ENCODE measurements around the gene SLC34A2.

DNA sequence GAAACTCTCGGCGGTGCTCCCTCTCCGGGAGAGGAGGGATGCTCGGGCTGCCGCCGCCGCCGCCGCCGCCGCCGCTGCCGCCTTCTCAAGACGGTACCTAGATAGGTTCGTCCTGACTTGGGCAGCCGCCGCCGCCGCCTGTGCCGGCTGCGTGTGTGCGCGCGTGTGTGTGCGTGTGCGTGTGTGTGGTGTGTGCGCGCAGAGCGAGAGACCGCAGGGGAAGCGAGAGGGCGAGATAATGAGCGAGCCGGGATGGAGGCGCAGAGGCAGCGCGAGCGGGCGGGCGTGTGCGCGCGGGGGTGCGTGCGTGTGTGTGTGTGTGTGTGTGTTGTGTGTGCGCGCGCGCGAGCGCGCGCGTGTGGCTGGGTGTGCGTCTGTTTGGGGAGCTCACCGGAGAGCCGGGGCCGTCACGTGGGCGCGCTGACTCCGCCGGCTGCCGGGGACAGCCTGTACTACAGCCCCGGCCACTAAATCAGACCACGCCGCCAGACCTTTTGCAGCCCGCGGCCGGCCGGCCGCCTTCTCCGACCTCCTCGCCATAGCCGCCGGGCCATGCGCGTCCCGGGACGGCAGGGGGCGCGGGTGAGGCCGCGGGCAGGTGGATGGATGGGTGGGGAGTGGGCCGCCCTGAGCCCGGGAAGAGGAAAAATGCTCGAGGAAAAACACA lies 111.6 kb downstream of the DHX15 start:
- RRBS = 2% methylated on average over 12 of the region's 87 CpGs

GRCh38 chr4:24843981-24844548 lies 48.7 kb downstream of the SOD3 start:
- RRBS = no CpG with 5 or more reads among the region's 7 CpGs

GRCh38 chr4:25213179-25213770 lies 20.6 kb upstream of the PI4K2B start:
- RRBS = no CpG with 5 or more reads among the region's 1 CpG

GRCh38 chr4:25254888-25255514 lies 21.2 kb downstream of the PI4K2B start:
- RRBS = no CpG with 5 or more reads among the region's 4 CpGs

GRCh38 chr4:25331498-25331789 lies 18.9 kb downstream of the ZCCHC4 start:
- RRBS = no CpG with 5 or more reads among the region's 3 CpGs

DNA sequence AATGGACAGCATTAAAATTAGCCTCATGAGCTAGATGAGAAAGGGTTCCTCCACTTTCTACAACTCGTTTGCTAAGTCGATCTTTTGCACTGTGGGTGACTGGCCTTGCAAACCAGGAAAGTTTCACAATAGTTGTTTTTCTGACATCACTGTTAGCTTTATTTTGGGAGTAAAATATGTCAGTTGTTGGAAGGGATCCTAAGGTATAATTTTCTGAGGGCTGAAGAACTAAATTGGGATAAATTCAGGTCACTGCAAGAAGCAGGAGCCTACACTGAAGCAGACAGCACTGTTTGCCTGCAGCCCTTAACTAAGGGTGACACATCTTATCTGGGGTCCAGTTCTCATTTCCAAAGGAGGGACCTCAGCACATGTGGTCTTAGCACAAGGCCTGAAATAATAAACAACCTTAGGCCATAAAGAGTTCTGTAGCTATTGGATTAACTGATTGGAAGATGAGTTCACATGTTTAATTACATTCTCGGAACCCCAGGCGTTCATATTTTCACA lies 29.2 kb downstream of the ANAPC4 start:
- RRBS = no CpG with 5 or more reads among the region's 4 CpGs

- RRBS = no CpG with 5 or more reads among the region's 3 CpGs
Observed at GRCh38 chr4:25440397-25440677, 63.3 kb downstream of the ANAPC4 start.

- RRBS = no CpG with 5 or more reads among the region's 7 CpGs
Observed at GRCh38 chr4:25652042-25652713, 3.5 kb upstream of the SLC34A2 start.

DNA sequence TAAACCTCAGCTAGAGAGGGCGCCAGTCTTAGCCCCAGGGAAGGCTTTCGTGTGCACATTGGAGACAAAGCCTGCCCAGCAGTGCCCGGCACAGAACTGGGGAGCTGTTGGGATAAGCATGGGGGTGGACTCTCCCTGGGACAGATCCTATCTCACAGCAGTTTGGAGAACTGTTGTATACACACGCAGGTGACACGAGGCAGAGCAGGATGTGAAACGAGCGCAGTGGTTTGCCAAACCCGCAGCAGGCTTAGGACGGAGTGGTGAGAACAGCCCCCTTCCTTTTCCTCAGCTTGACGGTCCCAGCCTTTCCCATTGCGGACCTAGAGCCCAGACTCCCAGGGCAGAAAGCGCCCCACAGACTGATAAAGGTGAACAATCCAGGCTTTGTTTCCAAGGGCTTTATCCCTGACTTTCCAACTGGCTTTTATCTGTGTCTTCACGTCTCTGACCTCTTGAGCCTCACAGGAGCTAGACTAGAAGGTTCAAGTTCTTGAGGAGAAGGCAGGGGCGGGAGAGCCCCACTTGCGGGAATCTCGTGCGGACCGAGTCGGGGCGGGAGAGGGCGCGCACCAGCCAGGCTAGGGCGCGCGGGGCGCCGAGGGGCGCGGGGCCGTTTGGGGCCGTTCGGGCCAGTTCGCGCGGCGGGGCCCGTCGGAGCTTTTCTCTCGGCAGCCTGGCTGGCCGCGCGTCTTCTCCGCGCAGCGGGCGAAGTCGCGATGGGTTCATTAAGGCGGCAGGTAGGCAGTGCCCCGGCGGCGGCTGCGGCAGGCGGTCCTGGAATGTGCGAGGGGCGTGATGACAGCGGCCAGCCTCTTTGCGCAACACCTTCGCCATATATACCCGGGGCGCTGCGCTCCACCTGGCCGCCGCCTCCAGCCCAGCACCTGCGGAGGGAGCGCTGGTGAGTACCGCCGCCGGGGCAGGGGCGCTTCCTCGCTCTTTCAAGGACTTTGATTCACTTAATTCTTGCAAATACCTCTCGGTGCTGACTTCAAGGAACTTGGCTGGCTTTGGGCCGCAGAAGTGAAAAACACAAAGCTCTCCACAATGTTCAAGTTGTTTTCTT lies at the start of gene SLC34A2:
Gene SLC34A2, plus strand, starts transcription at position 865 of the 1,069 bp plus-strand sequence.
- RRBS = 7% methylated on average over 18 of the region's 73 CpGs

GRCh38 chr4:25912915-25913929 lies 798 bp upstream of the SMIM20 start:
- RRBS = no CpG with 5 or more reads among the region's 33 CpGs

- RRBS = no CpG with 5 or more reads among the region's 7 CpGs
Observed at GRCh38 chr4:25984190-25984550, 70.2 kb downstream of the SMIM20 start.

DNA sequence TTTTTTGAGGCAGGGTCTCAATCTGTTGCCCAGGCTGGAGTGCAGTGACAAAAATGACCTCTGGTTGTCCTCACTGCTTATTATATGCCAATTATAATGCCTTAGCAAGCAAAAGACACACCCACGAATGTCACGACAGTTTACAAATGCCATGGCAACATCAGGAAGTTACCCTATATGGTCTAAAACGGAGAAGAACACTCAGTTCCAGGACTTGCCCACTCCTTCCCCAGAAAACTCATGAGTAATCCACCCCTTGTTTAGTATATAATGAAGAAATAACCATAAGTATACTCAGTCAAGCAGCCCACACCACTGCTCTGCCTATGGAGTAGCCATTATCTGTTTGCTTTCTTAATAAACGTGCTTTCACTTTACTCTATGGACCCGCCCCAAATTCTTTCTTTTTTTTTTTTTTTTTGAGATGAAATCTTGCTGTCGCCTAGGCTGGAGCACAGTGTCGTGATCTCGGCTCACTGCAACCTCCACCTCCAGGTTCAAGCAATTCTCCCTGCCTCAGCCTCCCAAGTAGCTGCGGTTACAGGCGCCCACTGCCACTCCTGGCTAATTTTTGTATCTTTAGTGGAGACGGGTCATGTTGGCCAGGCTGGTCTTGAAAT lies 106.2 kb downstream of the SMIM20 start:
- RRBS = no CpG with 5 or more reads among the region's 11 CpGs

DNA sequence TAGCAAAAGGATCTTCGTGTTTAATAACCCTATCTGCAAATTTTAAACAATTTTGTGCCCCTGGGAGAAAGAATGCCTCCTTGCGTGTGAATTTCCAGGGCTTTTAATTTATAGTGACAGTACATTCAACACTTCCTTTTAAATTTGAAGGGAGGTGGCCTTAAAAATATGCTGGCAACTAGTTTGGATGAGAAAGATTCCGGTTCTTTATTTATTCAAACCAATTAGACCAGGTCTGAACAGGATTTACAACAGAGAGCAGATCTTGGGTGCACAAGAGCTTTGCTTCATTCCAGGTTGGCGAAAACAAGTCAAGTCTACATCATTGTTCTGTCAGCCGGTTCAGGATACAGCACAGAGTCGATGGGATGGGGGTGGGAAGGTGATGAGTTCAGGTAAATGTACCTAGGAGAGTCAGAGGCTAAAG lies 1.0 kb upstream of the STIM2 start:
- RRBS = no CpG with 5 or more reads among the region's 6 CpGs

- RRBS = no CpG with 5 or more reads among the region's 4 CpGs
Observed at GRCh38 chr4:26863500-26863833, 2.8 kb downstream of the STIM2 start.

DNA sequence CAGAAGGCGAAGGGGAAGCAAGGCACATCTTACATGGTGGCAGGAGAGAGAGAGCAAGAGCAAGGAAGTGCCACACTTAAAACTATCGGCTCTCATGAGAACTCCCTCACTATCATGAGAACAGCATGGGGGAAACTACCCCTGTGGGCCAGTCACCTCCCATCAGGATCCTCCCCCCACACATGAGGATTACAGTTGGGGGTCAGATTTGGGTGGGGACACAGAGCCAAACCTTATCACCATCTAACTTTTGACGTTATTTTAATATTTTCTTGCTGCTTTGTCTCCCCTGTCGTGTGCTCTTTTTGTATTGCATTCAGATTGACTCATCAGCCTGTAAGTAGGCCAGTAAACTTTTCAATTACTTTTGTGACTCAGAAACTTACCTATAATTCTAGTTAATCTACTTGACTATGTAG lies 18.1 kb downstream of the STIM2 start:
- RRBS = no CpG with 5 or more reads among the region's 4 CpGs

GRCh38 chr4:27248521-27248961 lies 387.9 kb downstream of the STIM2 start:
- RRBS = no CpG with 5 or more reads among the region's 3 CpGs

DNA sequence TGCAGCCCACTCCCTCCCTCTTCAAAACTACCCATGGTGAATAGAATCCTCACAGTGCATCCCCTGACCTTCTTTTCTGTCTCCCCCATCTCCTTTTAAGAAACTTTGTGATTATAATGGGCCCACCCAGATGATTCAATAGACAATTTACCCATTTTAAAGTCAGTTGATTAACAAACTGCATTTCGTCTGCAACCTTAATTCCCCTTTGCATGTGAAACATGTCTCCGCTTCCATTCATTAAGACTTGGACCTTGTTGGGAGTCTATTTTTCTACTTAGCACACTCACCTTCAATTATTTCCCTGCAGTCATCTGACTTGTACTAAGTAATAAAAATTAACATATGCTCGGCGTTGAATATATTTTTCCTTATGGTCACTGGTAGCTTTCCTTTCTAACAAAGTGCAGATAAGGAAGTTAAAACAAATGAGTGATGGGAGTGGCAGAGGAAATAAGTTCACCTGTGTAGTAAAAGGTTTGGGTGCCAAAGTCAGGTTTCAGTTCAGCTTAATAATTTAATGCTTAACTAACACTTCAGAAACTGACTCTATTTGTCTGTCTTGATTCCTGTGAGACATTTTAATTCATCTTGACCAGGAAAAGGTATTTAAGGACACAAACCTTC lies 184.3 kb downstream of the PCDH7 start:
- RRBS = no CpG with 5 or more reads among the region's 4 CpGs

- RRBS = no CpG with 5 or more reads among the region's 31 CpGs
Observed at GRCh38 chr4:31995875-31996582, 1275.9 kb downstream of the PCDH7 start.

DNA sequence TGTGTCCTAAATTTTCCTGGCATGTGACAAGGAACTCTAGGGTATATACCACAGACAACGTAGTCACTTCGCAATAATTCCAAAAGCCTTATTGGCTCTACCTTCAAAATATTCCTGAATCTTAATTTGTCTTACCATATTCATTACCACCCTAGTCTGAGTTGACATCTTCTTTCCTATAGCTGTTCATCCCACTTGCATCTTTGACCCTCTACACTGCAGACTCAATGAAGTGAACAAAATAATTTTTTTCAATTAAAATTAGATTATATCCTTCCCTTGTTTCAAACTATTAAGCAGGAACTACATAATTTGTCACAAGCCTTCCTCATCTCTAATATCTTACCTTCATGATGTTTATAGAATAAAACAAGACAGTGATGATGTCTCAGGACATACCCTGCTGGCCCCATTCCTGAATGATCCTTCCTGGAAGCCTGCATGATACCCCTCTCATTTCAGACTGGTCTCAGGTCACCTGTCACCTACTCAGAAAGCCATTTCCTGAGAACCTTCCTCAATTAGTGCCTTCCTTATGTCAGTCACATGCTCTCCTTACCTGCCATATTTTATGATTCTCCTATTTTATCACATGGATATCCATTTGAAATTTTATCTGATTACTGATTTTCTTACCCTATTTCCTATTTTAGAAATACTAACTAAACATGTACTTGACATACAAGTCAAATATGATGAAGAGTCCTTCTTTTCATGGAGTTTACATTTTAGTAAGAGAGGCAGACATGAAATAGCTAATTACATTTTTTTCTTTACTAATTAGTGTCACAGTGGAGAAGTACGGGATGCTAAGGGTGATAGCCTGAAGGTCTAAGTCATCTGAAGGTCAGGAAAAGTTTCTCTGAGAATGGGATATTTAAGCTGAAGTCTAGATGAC lies 166.6 kb downstream of the ARAP2 start:
- RRBS = no CpG with 5 or more reads among the region's 3 CpGs

DNA sequence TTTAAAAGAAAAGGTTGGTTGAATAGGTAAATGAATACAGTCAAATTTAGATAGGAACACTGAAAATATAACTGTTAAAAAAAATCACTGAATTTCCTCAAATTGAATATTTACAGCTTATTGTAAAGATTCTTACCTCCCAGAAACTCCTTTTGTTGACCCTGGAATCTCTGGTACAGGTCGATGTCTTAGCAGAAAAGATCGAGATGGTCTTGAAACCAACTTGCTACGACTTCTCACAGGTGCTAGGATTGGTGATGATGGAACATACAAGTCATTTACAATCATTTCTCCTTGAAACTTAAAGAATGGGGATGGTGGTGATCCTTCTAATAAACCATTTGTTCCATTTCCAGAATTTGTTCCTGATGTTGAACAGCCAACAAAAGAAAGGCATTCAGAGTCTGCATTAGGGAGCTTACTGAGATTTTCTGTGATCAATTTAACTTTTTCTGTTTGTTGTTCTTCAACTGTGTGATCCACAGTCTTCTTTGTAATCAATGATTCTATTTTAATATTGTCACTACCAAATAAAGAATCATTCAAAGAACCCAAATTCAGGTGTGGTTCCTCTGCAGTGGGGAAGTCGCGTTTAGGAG lies 15.8 kb downstream of the ARAP2 start:
- RRBS = no CpG with 5 or more reads among the region's 5 CpGs